Skeletal muscle cell (primary cell): ENCODE results near the genes OSBP2, MORC2 and SELENOM.

GRCh38 chr22:30076979-30077693 is 3.1 kb upstream of the HORMAD2 start:
- RRBS = no CpG with 5 or more reads among the region's 3 CpGs

DNA sequence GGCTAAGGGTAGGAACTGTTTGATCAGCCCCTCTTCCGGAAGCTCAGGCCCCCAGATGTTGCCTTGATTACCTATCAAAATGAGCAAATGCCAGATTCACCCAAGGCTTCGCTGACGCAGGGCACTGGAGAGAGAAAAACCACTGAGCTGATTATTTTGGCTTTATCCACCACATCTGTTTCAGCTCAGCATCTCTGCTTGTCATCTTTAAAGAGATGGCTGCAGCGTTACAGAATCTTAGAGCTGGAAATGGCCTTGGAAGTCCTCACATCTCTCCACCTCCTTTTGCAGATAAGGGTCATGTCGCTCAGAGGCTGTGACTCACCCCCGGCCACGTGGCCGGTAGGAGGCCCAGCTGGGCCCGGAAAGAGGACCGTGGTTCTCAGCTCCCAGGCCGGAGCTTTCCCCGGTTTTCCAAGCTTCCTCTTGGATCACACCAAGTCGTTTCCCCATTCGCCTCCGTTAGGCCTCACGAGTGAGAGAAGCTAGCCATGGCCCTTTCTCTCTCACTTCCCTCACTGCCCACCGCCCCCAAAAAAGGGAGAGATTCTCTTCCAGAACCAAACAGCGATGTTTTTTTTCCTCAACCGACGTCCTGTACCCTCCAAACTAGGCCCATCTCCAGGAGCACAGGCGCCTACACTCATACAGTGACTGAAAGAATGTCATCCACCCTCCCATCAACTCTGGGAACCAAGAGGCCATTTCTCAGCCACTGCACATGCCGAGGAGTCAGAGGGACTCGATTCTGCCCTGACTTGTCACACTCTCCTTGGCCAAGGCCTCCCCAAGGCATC is 37.7 kb downstream of the LIF start:
- RRBS = no CpG with 5 or more reads among the region's 23 CpGs

- RRBS = no CpG with 5 or more reads among the region's 14 CpGs
Observed at GRCh38 chr22:30226110-30226854, 20.3 kb downstream of the LIF start.

DNA sequence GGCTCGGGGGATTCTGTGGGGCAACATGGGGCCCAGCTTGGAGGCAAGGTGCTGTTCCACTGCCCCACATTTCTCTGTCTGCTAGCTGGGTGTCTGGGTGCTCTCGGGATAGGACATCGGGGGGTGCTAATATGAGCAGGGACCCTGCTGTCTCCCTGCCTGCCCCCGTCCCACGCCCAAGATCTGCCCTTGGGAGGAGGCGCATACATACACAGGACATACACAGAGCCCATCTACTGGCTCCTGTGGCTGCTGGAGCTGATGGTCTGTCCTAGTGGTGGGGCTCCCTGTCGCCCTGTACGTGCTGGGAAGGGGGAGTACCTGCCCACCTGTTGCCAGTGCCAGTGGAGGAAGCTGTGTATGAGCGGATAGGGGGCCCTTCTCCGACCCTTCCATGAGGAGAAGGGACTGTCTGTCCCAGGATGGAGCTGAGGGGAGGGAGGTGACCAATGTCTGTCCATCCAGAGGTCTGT is 1.1 kb downstream of the TBC1D10A start:
- RRBS = no CpG with 5 or more reads among the region's 10 CpGs

- RRBS = no CpG with 5 or more reads among the region's 11 CpGs
Observed at GRCh38 chr22:30340041-30340609, 13.4 kb upstream of the TBC1D10A start.

GRCh38 chr22:30421442-30422728 is 3.7 kb upstream of the MTFP1 start:
- RRBS = no CpG with 5 or more reads among the region's 15 CpGs

DNA sequence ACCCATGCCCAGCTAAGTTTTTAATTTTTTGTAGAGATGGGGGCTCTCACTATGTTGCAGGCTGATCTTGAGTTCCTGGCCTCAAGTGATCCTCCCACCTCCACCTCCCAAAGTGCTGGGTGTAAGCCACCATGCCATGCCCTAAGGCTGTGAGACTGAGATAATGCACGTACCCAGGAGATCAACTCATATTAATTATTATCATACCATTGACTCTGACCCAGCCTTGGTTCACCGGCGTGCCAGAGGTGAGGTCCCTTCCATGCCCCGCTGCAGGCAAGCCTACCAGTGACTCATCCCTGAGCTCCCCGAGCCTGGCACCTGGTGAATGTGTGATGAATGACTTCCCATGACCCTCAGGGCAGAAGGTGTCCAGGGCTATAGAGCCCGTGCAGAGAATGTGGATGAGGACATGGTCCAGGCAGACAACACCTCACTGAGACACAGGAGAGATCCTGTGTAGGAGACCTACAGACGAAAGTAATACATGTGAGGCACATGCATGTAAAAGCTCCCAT is 12.1 kb downstream of the GAL3ST1 start:
- RRBS = no CpG with 5 or more reads among the region's 7 CpGs

DNA sequence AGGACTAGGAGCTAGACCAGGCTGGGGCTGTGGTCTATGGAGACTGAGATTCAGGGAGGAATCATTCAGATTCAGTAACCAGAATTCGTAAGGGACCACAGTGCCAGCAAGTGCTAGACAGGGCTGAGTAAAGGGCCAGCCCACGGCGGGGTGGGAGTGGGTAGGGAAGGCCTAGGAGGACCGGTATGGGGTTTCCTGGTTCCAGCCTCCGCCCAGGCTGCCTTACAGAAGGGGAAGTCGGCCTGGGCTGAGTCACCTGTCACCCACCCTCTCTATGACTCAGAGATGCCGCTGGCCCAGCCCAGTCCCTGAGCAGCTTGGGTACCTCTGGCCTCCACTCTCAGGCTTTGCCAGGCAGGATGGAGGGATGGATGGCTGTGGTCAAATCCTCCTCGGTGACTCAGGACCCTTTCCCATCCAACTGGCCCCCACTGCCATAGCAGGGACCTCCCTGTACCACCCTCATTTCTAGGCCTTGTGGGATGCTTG is 13.8 kb downstream of the SLC35E4 start:
- RRBS = no CpG with 5 or more reads among the region's 8 CpGs

GRCh38 chr22:30665675-30666142 is 2.0 kb downstream of the DUSP18 start:
- RRBS = no CpG with 5 or more reads among the region's 4 CpGs

DNA sequence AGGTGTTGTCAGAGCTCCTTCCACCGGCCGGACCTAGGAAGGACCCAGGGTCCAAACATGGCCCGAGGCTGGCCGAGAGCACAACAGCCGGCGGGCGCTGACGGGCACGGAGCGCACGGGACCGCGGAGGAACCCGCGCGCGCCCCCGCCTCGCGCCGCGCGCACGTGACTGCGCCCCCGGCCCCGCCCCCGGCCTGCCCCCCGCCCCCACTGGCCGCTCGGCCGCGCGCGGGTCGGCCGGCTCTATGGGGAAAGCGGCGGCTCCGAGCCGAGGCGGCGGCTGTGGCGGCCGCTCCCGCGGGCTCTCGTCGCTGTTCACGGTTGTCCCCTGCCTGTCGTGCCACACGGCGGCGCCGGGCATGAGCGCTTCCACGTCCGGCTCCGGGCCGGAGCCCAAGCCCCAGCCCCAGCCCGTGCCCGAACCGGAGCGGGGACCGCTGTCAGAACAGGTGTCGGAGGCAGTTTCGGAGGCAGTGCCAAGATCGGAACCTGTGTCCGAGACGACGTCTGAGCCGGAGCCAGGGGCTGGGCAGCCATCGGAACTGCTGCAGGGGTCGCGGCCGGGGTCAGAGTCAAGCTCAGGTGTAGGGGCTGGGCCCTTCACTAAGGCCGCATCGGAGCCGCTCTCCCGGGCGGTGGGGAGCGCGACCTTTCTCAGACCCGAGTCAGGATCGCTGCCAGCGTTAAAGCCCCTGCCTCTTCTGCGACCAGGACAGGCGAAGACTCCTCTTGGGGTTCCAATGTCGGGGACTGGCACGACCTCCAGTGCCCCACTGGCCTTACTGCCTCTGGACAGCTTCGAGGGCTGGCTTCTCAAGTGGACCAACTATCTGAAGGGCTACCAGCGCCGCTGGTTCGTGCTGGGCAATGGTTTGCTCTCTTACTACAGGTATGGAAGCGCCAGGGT is at the start of gene OSBP2:
Gene OSBP2, plus strand, starts transcription at position 210 of the 907 bp plus-strand sequence.
- RRBS = 3% methylated on average over 30 of the region's 95 CpGs

- RRBS = no CpG with 5 or more reads among the region's 7 CpGs
Observed at GRCh38 chr22:30927180-30927916, 41.2 kb downstream of the MORC2 start.

DNA sequence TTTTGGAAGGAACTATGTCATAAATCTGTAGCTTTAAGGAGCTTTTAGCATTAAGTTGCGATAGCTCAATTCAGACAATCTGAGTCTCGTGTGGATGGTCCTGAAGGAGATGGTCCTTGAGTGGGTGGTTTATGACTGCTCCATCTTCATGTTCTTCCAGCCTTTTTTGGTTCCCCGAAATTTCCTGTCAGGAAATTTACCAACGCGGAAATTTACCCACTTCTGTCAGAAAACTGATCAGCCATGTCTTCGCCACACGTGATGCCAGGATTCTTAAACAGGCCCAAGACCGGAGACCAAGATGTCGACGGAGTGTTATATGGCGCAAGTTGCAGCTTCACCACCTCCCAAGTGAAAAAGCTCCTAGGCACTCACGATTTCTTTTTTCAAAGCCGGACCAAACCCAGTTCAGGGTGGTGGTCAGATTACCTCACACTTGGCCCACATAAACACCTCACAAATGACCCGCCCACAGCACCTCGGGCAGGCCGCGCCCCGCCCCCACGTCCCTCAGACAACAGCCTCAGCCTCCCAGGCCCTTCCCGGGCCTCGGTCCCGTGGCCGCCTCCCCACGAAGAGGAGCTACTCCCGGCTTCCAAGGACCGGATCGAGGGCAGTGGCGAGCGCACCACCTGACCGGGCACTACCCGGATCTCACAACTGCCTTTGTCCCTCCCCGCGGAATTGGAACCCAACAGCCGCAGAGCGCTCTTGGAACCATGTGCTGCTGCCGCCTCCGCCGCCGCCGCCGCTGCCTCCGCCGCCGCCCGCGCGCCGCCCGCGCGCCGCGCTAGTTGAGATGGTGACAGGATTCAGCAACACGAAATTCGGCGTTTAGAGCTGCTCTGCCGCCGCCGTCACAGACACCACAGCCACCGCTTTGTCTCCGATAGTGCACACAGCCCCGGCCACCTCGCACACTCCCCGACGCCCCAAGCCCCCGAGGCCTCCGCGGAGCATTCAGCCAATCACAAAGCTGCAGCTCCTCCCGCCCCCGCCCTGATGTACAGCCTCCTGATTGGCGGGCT is at the start of gene MORC2:
Gene MORC2, minus strand, starts transcription at position 662 of the 1,028 bp plus-strand sequence.
- RRBS = 2% methylated on average over 6 of the region's 71 CpGs

GRCh38 chr22:30975392-30976511 is 7.2 kb upstream of the MORC2 start:
- RRBS = no CpG with 5 or more reads among the region's 7 CpGs

DNA sequence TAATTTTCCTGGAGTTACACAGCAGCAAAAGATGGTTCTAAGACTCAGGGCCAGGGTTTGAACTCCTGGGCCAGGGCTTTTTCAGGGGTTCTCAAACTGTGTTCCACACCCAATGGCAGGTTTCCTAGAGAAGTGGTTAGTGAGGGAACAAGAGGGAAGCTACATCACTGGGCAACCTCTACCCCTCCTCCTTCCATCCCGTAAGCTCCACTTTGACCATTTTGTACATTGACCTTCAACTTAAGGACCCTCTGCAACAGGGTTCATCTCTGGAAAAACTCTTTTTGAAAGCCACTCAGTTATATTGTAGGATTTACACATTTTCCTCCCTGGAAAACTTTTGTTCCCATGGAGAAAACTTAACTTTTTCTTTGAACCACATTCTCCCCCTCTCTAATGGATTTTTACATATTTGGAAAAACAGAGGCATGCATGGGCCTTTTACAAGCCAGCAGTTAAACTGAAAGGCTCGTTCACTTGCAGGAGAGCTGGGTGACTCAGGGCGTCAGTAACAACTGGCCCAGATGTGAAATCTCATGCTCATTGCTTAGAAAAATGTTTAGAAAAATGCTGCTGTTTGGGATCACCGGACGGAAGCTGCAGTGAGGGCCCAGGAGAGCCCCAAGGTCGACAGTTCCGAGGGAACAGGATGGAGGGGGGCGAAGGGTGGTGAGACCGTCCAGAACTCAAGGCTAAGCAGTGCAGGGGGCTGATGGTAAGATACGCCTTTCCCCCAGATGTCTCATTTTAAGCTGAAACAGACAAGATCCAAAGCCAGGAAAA is 41.9 kb upstream of the SMTN start:
- RRBS = no CpG with 5 or more reads among the region's 10 CpGs

- RRBS = no CpG with 5 or more reads among the region's 32 CpGs
Observed at GRCh38 chr22:31103860-31104674, 3.3 kb downstream of the SELENOM start.

GRCh38 chr22:31107236-31108036 is at the start of gene SELENOM:
SELENOM (minus strand) TSS chr22:31107568.
- RRBS = 4% methylated on average over 17 of the region's 69 CpGs

DNA sequence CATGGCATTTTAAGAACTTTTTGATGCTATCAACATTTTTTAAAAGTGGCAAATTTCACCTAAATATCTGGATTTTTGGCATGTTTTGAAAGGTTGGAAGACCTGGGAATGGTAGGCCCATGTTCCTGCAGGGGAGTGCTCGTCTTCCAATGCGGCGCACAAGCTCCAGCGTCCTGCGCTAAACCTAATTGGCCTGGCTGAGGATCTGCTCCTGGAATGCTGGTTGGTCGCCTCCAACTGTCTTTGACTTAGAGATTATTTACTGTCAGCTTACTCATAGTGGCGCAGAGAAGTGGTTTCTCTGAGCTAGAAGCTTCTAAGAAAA is 641 bp upstream of the LIMK2 start:
- RRBS = no CpG with 5 or more reads among the region's 7 CpGs

DNA sequence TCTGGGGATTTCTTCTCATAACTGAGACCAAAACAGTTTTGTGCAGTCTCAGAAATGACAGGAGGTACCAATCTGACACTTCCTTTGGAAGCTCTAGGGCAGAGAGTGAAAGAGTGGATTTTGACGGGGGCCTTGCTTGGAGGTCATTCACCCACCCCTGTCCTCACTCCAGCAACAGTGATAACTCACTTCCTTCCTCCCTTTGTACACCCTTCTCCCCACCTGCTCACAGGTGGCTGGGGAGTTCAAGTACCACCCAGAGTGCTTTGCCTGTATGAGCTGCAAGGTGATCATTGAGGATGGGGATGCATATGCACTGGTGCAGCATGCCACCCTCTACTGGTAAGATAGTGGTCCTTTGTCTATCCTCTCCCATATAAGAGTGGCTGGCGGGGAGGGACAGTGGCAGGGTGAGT is 33.4 kb downstream of the PIK3IP1 start:
- RRBS = no CpG with 5 or more reads among the region's 2 CpGs

DNA sequence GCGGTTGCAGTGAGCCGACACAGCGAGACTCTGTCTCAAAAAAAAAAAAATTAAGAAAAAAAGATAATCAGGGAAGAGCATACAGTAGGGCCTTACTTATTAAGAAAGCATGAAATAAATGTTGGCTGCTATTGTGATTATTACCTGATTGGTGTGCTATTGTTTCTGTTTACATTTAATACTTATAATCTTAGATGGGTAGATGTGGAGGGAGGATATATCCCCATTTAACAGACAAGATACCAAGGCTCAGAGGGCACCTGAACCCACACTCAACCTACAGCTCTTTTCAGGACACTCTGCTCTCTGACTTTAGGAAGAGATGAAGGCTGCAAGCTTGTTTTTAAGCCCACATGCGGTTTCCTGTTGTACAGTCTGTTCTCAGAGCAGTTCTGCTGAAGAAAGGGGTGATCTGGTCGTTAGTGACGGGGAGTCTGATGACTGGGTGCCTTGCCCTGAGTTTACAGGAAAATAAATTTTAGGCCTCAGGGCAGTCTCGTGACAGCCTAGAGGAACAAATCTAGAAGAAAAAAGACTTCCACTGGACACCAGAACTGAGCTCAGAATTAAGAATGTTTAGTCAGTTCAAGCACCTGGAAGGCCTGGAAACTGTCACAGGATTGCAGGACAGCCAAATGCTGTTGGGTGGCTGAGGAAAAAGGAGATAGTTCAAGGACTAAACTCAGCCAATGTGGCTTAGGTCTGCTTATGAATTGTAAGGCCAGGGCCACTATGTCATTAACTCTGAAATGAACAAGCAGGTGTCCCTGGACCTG is 6.0 kb downstream of the PIK3IP1 start:
- RRBS = no CpG with 5 or more reads among the region's 7 CpGs

- RRBS = no CpG with 5 or more reads among the region's 12 CpGs
Observed at GRCh38 chr22:31291604-31292096, 638 bp downstream of the PIK3IP1 start.